Cerebral cortex (tissue), 2 donors: ENCODE measurements around a stretch of chr3.

GRCh38 chr3:127735814-127736627 lies 63.3 kb downstream of the ABTB1 start:
- PRO-cap, 2 experiments, result no peak in any of the 2 experiments

- PRO-cap, 2 experiments, result no peak in any of the 2 experiments
Measured at GRCh38 chr3:127736999-127737748, 64.4 kb downstream of the ABTB1 start.

GRCh38 chr3:127813898-127814299 lies 8.4 kb downstream of the MGLL start:
- PRO-cap, 2 experiments, result no peak in any of the 2 experiments

- PRO-cap, 2 experiments, result no peak in any of the 2 experiments
Measured at GRCh38 chr3:128051249-128051570, 1.0 kb upstream of the SEC61A1 start.

DNA sequence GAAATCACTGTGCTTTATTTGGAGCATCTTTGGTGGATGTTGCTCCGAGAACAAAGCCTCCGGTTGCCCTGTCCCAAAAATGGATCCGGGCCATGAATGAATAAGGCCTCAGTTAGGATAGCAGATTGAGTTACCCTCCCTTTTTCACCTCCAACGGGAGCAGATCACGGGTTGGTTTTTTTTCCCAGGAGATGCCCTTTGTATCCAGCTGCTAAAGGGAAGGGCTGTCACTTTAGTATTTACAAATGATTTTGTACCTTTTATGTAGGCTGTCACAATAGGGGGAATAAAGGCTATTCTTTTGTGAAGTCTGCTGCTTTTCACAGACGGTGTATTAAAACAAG lies 827 bp downstream of the SEC61A1 start:
- PRO-cap, 2 experiments, result no peak in any of the 2 experiments

- PRO-cap, 2 experiments, result no peak in any of the 2 experiments
Measured at GRCh38 chr3:128063707-128064448, 11.6 kb downstream of the SEC61A1 start.

GRCh38 chr3:128075137-128076186 lies 23.2 kb downstream of the SEC61A1 start:
- PRO-cap, 2 experiments, result no peak in any of the 2 experiments

- PRO-cap, 2 experiments, result no peak in any of the 2 experiments
Measured at GRCh38 chr3:128081703-128082493, 29.7 kb downstream of the SEC61A1 start.

GRCh38 chr3:128084100-128084896 lies 32.1 kb downstream of the SEC61A1 start:
- PRO-cap, 2 experiments, result no peak in any of the 2 experiments

GRCh38 chr3:128097938-128098651 lies 25.5 kb downstream of the RUVBL1 start:
- PRO-cap, 2 experiments, result no peak in any of the 2 experiments

- PRO-cap, 2 experiments, result no peak in any of the 2 experiments
Measured at GRCh38 chr3:128207962-128208432, 54.7 kb downstream of the EEFSEC start.

GRCh38 chr3:128235315-128236087 lies 82.2 kb downstream of the EEFSEC start:
- PRO-cap, 2 experiments, result no peak in any of the 2 experiments

DNA sequence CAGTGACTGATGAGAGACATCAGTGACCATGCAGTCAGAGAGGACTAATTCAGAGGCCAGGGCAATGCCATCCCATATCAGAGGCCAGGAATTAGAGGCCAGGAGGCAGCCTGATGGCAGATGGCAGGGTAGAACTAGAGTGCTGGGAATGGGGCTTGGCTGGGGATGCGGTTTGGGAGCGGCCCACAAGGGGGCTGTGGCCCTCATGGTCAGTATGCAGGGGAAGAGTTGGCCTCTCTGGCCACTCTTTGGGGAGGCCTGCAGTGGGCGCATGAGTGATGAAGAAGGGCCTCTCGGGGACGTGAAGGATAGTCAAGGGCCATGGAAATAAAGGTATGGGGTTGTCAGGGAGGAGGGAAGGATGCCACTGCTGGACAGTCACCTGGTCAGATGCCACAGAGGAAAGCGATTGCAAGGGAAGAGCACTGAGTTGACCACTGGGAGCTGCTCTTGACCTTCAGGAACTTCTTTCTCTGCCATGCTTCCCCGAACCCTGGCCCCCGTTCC lies 101.7 kb downstream of the EEFSEC start:
- PRO-cap, 2 experiments, result no peak in any of the 2 experiments

GRCh38 chr3:128278867-128279437 lies 125.7 kb downstream of the EEFSEC start:
- PRO-cap, 2 experiments, result no peak in any of the 2 experiments

DNA sequence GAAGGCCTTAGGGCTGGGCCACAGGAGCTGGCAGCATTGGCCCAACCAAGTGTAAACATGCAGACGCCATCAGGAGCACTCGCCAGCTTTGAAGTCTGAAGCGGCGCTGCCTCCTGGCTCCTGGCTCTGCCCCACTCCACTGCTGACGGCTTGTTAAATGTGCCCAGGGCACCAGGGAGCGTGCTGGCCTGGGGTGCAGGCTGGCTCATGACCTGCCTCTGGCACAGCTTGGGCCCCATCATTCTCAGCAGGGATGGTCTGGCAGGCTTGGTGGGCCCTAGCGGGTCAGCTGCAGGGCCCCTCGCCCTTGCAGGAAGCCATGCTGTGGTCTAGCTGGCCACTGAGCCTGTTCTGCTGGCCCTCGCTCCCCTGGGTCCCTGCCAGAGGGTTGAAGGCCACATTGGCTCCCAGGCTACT lies 116.6 kb downstream of the DNAJB8 start:
- PRO-cap, 2 experiments, result no peak in any of the 2 experiments

DNA sequence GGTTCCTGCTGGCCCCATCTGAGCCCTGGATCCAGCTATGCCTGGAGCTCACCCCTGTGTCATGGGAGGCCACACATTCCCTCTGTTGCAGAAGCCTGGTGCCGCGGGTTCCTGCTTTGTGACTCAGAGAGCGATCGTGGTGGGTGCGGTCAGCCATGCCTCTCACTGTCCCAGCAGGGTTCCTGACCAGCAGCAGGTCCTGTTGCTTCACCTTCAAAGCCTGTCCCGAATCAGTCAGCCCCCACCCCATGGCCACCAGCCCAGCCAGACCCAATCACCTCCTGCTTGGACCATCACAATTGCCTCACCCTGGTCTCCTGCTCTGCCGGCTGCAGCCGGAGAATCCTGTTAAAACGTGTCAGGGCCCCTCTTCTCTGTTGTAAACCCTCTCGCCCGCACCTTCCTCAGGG lies 49.8 kb downstream of the DNAJB8 start:
- PRO-cap, 2 experiments, result no peak in any of the 2 experiments

GRCh38 chr3:128426198-128427138 lies 40.2 kb downstream of the DNAJB8 start:
- PRO-cap, 2 experiments, result no peak in any of the 2 experiments

- PRO-cap, 2 experiments, result no peak in any of the 2 experiments
Measured at GRCh38 chr3:128457999-128458534, 8.6 kb downstream of the DNAJB8 start.

DNA sequence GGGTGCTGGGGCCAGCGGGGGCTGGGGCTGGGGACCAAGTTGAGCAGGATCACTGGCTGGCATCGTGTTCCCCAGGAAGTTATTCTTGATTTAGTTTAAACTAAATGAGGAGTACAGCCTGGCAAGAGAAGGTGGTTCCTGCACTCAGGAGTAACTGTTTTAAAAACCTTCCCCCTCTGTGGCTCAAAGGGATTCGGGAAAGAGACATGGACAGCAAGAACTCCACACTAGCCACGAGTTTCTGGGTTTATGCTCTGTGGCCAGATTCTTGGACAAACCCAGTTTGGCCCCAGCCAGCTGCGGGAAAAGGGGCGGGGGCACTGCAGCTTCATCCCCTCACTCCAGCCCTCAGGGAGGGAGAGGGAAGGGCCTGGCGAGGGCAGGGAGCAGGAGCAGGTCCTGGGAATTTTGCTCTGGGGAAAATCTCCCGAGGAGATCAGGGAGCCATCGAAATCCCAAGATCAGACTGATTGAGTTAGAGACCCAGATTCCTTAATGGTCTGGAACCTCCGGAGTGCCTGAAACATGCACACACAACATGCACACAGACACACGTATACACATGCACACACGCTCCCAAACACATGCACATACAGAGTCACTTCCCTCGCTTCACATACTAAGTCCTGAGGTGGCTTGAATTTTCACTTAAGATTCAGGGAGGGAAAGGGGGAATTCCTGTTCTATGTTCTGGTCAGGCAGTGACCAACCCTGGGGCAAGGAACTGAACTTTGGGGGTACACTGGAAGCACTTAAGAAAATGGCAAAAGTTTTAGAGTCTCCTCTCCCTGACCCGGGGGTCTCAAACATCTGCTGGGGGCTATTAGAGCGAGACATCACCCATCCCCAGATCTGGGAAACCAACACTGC lies 8.0 kb downstream of the GATA2 start:
- PRO-cap, 2 experiments, result no peak in any of the 2 experiments

- PRO-cap, 2 experiments, result no peak in any of the 2 experiments
Measured at GRCh38 chr3:128548534-128549189, 55.7 kb upstream of the GATA2 start.